Zone of skin (tissue), 1 donor: Measurements from ENCODE around the genes IMPDH2, RHOA and GNAI2.

DNA sequence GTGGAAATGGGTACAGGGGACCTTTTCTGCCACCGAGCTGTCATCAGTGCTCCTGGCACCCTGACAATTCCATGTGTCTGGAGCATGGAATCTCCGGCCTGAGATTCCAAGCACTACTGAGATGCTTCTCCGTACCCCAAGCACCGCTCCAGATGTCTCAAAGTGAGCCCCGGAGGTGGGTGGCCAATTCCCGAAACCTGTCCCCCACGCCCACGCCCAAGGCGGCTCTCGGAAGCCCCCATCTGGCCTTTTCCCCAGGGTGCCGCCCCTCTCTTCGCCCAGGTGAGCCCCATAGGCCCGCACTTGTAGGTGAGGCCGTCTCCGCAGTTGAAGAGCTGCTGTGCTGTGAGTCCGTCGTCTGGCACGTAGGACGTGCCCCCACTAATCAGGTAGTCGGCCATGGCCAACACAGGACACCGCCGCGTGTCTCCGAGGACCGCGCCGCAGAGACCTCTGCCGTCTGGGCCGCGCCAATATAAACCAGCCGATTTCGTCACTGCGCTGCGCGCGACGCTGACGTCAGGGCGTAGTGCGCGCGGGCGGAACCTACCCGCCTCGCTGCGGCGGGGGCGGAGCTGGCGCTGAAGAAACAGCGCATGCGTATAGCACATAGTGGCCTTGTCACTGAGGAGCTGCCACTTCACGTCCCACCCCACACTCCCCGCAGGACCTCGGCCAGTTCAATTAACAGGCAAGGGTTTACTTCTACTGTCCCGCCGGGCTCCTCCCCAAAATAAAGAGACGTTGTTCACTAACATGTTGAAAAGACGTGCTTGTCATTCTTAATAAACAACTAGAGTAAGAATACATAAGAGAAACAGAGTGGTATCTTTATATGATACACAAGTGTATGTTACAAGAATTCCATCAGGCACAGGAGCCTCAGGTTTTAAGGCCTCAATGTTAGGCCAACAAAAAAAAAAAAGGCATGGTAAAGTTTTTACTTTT is at the start of gene IMPDH2:
Gene IMPDH2, minus strand, starts transcription at position 449 of the 948 bp plus-strand sequence.
- RRBS: 2% methylated on average over 3 of the region's 58 CpGs

GRCh38 chr3:49129442-49129738 is 3.5 kb downstream of the LAMB2 start:
- RRBS: no CpG with 5 or more reads among the region's 5 CpGs

DNA sequence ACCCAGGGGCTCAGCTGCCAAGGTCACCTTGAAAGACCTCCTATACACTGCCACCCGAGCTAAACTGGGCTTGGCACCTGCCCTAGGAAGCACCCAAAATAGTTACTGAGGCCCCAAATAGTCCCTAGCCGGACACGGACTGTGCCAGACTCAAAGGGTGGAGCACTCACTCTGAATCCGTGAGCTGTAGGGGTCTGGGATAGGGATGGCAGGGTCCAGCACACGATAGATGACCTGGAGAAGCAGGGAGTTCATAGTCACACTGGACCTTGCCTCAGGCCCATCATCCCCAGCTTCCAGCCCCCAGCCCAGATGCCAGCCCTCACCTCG is 1.7 kb downstream of the LAMB2 start:
- RRBS: no CpG with 5 or more reads among the region's 6 CpGs

DNA sequence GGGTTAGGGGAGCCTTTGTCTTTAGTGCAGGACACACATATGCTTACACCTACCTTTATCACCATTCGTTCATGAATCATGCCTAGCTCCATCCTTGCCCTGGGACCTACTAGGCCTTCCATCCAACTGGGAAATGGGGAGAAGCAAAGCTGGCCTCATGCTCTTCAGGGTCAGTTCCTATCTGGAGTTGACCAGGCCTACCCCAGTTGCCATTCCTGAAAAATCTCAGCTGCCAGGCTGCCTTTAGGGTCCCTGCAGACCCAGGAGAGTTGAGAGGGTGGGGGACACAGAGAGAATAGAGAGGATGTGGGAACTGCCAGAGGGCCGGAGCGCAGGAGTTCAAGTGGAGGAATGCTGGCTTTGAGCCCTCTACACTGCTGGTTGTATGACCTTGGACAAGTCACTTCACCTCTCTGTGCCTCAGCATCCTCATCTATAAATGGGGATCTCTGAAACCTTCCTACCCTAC is 4.6 kb downstream of the KLHDC8B start:
- RRBS: no CpG with 5 or more reads among the region's 3 CpGs

DNA sequence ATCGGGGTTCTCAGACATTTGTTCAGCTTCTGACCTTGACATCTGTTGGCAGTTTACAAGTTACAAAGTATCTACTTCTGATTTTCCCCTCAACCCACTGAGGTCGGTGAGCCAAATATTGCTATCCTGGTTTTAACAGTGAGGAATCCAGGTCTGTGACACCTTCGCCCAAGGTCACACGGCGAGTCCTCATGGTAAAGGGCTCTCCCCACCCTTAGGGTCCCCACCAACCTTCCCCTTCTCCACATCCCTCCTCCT is 494 bp downstream of the USP4 start:
- RRBS: no CpG with 5 or more reads among the region's 5 CpGs

- RRBS: no CpG with 5 or more reads among the region's 7 CpGs
These were observed 14.3 kb downstream of the RHOA start for GRCh38 chr3:49397351-49398000.

GRCh38 chr3:49411362-49412141 is at the start of gene RHOA:
Gene RHOA, minus strand, starts transcription at chr3:49411976.
- RRBS: 1% methylated on average over 45 of the region's 103 CpGs

GRCh38 chr3:49417497-49418084 is 4.7 kb downstream of the AMT start:
- RRBS: no CpG with 5 or more reads among the region's 12 CpGs

GRCh38 chr3:49421767-49422268 is 455 bp downstream of the AMT start:
- RRBS: no CpG with 5 or more reads among the region's 12 CpGs

GRCh38 chr3:49519776-49520137 is 34.5 kb upstream of the BSN start:
- RRBS: no CpG with 5 or more reads among the region's 2 CpGs

GRCh38 chr3:49786619-49787468 is 502 bp upstream of the IP6K1 start:
- RRBS: 2% methylated on average over 11 of the region's 35 CpGs

DNA sequence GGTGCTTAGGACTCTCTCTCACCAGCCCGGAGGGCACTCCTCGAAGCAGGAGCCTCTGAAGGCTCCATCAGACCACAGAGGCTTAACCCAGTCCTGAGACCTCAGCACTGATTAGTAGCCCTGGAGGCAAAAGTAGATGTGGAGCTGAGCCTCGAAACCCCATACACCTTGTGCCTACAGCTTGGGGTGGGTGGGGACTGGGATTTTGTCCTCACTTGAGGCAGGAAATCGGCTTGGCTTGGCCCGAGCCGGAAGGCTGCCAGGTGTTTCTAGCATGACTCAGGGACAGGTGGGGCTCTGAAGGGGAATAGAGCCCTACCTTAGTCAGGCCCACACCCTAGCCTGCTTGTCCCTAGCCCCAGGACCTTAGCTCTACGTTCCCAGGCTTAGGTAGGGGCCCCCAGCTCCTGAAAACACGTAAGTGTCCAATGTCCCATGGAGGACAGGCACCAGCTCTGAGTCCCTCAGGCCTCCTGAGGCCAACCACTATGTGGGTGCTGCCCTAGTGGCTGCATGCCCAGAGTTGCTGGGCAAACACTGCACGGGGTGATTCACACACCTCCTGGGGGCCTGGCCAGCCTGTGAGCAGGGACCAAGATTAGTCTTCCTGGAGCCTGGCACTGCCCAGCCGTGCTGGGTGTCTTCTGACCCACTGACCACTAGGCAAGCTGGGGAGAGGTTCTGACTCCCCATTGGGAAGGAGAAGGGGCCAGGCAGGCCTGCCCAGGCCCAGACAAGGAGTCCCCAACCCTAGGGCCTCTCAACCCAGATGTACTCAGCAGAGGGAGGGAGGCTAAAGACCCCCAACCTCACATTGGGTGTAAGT is 3.0 kb downstream of the MST1R start:
- RRBS: no CpG with 5 or more reads among the region's 10 CpGs

DNA sequence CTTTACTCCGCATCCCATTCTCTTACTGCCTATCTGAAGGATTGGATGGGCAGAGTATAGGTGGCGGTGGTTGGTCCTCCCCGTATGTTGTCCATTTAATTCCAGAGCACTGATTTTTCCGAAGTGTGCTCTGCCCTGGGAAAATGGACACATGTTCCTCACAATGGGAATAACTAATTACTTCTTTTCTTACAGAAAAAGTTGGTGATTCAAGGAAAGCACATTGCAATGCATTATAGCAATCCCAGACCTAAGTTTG is 14.1 kb downstream of the RBM5 start:
- RRBS: no CpG with 5 or more reads among the region's 4 CpGs

DNA sequence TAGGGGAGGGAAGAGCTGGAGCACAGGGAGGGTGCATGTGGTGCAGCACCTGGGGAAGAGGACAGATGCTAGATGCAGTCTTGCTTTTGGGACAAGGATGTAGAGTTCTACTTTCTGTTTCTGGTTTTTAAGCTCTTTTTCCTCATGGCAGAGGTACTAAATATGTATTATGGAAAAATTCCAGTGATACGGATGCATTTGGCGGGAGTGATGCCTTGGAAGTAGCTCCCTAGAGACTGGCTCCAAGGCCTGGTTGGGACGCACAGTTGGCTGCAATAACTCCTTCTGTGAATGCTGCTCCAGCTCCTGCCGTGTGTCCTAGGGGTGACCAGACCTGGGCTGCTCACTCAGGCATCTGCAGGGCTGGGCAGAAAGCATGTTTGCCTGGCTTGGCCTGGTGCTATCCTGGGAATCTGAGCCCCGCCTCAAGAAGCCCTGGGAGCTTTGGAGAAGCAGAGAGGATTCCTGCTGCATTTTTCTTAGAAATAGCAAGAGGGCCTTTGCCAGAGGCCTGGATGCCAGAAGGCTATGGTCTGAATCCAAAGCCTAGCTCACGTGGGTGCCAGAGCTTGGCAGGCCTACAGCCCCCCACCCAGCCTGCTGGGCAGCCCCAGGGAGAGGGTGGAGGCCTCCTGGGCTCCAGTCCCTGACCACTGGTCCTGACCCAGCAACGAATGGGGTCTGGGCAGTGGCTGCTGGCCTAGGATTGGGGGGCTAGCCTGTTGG is 10.2 kb downstream of the SEMA3F start:
- RRBS: no CpG with 5 or more reads among the region's 7 CpGs

GRCh38 chr3:50170549-50171243 is 15.6 kb downstream of the SEMA3F start:
- RRBS: no CpG with 5 or more reads among the region's 16 CpGs

DNA sequence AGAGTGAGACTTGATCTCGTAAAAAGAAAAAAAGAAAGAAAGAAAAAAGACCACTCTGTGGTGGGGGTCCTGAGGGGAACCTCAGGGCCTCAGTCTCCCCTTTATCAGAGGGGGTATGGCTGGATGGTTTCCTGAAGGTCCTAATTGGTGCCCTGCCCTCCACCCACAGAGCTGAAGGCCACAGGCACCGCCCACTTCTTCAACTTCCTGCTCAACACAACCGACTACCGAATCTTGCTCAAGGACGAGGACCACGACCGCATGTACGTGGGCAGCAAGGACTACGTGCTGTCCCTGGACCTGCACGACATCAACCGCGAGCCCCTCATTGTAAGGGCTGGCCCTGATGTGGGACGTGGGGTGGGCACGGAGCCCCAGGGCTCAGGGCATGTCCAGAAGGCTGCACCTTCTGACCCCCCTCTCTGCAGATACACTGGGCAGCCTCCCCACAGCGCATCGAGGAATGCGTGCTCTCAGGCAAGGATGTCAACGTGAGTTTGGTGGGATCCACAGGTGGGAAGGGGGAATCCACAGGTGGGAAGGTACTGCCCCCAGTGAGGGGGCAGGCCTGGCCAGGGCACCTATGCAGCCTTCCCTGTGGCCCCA is 17.7 kb upstream of the GNAT1 start:
- RRBS: no CpG with 5 or more reads among the region's 18 CpGs

DNA sequence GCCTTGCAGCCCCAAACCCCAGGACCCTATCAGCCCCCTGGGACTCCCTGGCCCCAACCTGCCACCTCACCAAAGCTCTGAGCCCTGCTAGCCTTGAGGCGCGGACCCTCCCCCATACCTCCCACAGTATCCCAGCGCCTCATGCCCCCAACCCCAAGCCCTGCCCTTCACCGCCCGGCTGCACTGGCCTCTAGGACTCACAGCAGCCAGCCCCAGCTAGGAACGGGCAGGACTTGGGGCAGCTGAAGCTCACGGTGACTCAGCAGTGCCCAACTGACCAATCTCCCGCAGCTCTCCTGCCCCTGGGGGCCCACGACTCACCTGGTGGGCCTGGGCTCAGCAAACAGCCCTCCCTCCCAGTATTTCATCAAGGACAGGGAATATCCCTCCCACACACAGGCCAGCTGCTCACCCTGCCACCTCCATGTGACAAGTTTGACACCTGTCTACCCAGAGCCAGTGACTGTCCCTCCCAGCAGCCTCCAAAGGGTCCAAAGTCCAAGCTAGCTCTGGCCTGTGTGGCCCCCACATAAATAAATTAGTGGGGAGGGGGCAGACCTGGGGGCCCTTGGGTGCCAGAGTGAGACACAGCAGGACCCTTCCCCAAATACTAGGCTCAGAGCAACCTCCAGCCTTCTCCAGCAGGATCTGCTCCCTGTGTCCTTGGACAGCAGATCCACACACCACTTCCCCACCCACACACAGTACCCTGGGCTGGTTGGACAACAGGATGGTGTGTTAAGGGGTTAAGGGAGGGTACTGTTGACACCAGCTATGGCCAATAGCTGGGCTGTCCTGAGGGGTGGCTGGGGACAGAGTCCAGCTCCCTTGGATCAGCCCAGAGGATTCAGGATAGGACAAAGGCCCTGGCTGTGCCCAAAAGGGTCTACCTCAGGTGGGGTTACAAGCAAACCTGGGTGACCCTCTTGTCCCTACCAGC is 4.2 kb downstream of the GNAT1 start:
- RRBS: no CpG with 5 or more reads among the region's 9 CpGs

GRCh38 chr3:50205667-50206470 is 798 bp downstream of the SLC38A3 start:
- RRBS: 9% methylated on average over 18 of the region's 44 CpGs

GRCh38 chr3:50235488-50236731 is at the start of gene GNAI2:
Gene GNAI2, plus strand, starts transcription at chr3:50236204.
- RRBS: 3% methylated on average over 18 of the region's 89 CpGs

GRCh38 chr3:50246512-50247094 is 10.6 kb downstream of the GNAI2 start:
- RRBS: no CpG with 5 or more reads among the region's 11 CpGs